WTC11 (cell line): Measurements from ENCODE around the genes MALT1 and SEC11C.

GRCh38 chr18:58670787-58671874, at the start of gene MALT1:
Gene MALT1, plus strand, starts transcription at chr18:58671465.
- PRO-cap: bidirectional peak, plus-strand start at chr18:58671066, minus-strand start at chr18:58671130; bidirectional peak, plus-strand start at chr18:58671465, minus-strand start at chr18:58671249; bidirectional peak, plus-strand start at chr18:58671783, minus-strand start at chr18:58671782

- PRO-cap: no peak
Measured at GRCh38 chr18:58865042-58865529, 409 bp downstream of the ZNF532 start.

GRCh38 chr18:58887262-58888181, 22.8 kb downstream of the ZNF532 start:
- PRO-cap: no peak

DNA sequence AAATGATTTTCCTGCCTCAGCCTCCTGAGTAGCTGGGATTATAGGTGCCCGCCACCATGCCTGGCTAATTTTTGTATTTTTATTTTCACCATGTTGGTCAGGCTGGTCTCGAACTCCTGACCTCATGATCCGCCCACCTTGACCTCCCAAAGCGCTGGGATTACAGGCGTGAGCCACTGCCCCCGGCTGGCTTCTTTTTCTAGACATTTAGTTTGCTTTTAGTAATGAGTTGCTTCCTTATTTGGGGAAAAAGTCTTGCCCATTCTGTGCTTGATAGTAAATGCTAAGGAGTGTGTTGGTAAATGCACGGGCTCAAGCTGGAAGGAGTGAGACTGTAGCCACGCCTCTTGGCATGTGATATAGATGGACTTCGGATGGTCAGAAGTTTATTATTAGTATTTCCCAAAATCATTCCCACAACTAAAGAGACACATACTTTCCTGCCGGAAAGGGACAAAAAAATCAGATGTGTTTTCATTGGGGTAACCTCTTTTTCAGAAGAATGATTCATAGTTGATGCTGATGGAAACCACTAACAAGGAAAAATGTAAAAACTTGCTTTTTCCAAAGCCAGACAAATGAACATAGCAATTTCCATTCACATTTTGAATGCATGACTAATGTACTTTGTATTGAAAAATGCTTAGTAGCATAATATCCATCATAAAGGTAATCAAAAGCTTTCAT, 133.1 kb downstream of the ZNF532 start:
- PRO-cap: no peak

DNA sequence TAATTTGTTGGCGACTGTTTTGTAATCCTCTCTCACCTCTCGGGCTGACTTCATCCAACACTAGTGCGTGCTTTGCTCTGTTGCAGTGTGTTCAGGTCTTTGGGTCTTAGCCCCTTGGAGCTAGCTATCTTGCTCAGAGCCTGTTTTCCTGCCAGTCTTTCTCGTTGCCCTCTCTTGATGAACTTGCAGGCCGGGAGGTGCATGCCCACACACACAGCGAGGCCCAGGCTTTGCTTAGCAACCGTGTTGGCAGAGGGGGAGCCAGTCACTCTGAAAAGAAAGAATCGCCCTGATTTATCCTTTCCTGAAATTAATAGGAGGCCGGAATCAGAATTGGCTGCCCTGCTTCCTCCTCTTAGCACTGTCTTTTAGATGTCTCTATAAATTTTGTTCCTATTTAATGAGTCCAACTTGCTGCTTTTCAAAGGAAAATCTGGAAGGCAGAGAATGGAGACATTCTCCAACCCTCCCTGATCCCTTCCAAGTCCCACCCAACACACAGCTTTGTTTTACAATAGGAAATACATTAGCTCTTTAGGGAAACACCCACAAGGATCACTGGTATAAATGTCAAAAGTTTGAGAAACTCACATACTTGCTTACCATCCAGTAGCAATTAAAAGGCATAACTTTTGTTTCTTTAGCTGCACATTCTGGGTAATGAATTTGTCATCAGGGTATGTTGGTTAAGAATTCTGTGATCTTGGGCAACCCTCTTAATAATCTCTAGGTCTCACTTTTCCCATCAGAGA, 97.4 kb upstream of the SEC11C start:
- PRO-cap: no peak

DNA sequence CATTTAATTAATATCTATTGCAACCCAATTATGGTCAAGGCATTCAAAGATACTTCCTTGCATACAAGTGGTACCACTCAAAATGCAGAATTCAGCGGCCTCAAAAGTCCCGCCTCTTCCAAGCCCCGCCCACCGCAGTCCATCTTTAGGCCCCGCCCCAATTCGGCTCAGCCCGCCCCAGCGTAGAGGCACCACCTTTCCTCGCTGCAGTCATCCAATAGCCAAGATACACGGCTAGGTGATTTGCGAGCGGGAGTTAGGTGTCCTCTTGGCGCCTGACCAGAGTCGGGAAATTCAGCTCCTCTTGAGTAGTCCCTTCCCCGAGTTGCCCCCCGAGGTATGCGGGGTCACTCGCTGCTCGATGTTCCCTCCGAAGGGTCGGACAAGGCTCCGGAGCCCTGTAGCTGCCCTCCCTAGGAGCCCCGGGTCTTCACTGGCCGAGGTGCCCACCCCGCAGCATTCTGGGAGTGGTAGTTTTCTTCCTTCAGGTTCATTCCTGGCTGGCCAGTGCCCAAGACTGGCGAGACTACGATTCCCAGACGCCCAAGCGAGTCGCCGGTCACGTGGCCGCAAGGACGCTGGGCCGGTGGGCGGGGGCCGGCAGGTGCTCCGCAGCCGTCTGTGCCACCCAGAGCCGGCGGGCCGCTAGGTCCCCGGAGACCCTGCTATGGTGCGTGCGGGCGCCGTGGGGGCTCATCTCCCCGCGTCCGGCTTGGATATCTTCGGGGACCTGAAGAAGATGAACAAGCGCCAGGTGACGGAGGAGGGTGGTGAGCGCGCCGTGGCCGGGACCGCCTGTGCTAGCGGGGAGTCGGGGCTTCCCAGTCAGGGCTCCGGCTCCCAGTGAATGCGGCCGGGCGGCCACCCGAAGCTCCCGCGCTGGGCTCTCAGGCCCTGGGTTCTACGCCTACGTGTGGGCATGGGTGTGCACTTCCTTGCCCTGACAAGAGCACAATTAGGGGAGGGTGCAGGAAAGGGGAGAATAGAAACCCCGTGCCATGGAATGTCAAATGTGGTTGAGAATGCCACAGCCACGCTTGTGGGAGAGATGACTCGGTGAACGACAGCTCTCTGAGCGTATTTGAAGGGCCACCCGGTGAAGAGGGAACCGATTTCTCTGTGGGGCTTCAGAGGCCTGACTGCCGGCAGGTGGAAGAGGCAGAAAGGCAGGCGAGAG, at the start of gene SEC11C:
Gene SEC11C (plus strand): TSS at position 603 of the 1,177 bp plus-strand sequence.
- PRO-cap: unidirectional peak, plus-strand start at position 194 of the sequence; bidirectional peak, plus-strand start at position 631 of the sequence, minus-strand start at position 435 of the sequence

DNA sequence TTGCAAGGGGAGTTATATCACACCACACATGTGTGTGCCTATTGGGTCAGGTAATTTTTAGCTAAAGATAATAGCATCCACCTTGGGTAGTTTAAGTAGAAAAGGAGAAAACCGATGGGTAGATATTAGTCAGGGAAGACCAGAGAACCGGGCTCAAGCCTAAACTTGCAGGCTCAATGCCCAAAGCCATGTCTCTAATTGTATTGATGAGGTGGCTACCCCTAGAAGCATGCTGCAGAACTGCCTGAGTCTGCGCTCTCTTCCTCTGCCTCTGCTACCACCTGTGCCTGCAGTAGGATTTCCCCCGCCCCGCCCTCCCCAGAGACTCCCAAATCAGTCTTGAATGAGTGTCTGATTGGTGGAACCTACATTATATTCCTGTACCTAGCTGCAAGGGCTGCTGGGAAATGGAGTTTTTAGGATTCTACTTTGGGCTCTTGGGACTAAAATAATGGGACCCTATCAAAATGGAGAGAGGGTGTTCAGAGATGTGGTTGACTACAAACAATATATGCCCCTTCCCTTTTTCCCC, 12.3 kb downstream of the GRP start:
- PRO-cap: unidirectional peak, minus-strand start at position 242 of the sequence; unidirectional peak, minus-strand start at position 273 of the sequence

GRCh38 chr18:59355270-59355630, 3.8 kb downstream of the LMAN1 start:
- PRO-cap: no peak

DNA sequence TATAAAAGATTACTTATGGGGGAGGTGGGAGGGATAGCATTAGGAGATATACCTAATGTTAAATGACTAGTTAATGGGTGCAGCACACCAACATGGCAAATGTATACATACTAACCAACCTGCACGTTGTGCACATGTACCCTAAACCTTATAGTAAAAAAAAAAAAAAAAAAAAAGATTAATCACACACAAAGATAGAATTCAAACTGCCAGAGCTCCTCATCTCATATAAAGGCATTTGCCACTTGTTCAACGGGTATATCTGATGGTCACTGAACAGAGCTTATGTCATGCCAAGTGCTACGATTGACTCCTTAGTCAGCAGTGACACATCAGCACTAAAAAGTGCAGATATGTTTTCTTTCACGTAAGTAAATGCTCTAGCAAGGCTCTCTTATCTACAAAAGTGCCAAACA, 1.2 kb downstream of the LMAN1 start:
- PRO-cap: no peak

- PRO-cap: no peak
Measured at GRCh38 chr18:59629710-59630085, 67.5 kb downstream of the CCBE1 start.

DNA sequence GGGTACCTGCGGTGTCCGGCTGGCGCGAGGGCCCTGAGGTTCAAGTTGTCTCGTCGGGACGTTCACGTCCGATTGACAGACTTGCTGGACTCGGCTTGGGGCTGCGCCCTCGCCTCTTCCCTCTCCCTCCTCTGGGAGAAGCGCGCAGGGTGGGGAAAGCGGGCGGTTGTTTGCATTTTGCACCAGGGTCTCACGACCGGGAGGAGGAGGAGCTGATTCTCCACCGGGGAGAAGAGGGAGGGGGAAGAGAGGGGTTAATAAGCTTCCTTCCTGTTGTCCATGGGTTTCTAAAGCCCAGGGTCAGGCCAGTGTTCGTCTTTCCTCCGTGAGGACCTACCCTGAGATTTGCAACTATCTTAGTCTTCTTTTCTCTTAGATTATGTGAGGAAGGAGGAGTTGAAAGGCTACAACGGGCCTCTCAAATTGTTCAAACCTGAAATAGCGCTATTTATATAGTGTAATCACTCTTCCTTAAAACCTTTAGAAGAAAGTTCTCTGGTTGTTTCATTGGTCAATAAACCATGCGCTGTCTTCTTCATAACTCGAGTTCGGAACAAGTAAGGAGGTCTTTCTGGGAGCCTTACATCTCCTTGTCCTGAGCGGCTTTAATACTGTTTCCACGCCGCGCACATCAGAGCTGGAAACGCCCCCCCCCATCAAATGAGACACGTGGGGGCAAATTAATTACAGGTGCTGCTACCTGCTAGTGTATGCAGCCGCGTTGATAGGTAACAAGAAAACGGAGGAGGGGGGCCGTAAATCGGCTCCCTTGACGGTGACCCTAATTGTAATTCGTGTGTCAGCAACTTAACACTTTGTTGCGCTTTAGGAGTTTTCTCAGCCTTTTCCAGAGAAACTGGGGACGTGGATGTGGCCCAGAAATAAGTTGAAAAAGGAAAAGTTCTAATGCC, 603 bp upstream of the CCBE1 start:
- PRO-cap: bidirectional peak, plus-strand start at position 273 of the sequence, minus-strand start at position 133 of the sequence

DNA sequence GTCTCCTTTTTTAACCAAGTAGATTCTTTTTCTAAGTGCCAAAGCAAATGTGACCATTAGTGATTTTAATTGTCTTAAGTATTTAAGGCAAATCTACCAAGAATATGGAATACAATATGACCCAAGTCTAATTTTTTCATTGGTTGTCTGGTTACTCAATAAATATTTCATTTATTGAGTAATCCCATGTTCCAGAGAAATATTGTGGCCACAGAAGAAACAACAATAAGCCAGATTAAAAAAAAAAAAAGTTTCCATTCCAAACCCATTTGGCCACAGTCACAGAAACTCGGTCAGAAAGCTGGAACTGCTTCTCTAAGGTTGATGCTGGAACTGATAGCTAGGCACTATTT, 71.8 kb upstream of the CCBE1 start:
- PRO-cap: no peak

- PRO-cap: no peak
Measured at GRCh38 chr18:59846959-59847637, 52.7 kb upstream of the PMAIP1 start.

DNA sequence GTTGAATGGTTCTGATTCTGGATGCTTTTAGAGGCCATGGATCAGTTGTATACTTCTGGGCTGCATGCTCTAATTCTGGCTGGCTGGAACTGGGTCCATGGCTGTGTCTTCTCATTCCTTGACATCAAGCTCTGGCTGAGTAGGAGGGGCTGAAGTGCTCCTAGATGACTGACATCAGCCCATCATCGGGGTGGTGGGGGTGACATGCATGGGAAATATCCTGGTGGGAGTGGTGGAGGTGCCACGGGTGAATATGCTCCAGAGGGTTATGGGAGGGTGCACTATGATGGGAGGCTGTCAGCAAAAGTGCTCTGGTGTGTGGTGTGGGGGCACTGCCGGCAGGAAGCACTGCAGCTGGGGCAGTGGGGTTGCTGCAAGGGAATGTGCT, 52.1 kb downstream of the MC4R start:
- PRO-cap: no peak

DNA sequence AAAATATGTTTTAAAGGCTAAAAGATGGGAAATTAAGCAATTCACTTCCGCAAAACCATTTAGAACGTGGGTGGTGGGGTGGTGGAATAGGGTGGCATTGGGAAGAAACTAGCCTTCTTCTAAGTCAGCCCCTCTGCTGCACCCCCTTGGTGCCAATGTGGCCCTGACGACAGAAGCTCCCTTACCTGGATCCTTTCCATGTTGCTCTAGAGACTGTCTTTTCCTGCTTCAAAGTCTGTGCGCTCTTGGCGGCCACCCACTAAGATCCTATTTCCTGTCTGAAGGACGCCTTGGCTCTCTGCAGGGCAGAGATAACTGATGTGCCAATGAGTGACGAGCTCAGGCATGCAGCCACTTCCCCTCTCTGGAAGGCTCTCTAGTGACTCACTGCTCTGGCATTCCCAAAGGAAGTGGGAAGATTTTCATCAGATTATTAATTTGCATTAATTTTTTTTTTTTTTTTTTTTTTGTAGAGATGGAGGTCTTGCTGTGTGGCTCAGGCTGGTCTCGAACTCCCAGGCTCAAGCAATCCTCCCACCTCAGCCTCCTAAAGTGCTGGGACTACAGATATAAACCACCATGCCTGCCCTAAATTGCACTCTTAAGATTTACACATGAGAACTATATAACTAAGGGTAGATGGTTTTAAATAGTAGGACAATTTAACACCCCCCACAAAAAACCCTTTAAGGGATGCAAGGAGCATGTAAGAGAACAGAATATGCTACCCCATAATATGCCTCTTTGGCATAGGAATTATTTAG, 273.6 kb downstream of the CDH20 start:
- PRO-cap: unidirectional peak, minus-strand start at position 208 of the sequence; unidirectional peak, minus-strand start at position 284 of the sequence

DNA sequence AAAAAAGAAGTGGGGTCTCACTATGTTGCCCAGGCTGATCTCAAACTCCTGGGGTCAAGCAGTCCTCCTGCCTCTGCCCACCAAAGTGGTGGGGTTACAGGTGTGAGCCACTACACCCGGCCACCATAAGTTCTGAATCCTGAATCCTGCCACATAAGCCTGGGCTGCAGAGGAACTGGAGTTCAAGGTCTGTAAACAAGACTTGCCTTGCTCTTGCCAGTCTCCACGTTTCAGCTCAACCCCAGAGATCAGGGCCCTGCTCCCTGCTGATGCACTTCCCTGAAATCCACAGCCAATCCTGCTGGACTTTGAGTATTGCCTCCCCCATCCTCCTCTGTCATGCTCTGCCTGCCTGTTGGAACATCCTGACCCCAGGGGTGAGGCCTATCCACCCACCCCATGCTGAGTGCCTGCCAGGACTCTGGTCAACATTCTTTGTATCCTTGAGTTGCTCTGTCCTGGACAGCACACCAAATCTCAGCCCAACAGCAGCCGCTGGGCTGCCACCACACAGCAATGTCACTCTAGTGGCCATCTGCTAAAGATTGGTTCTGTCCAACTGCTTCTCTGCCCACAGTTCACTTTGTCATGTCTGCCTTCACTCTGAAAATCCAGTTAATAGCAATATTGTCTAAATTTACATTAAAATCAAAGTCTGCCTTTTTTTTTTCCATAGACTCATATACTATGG, 243.8 kb downstream of the RNF152 start:
- PRO-cap: no peak

- PRO-cap: no peak
Measured at GRCh38 chr18:61949729-61950486, 57.1 kb upstream of the RNF152 start.

GRCh38 chr18:62073643-62074339, 113.1 kb downstream of the PIGN start:
- PRO-cap: no peak

GRCh38 chr18:62188382-62188612, 1.2 kb downstream of the RELCH start:
- PRO-cap: no peak

GRCh38 chr18:62525537-62526007, 2.7 kb downstream of the ZCCHC2 start:
- PRO-cap: no peak